ReNcell CX (cell line): Measurements from ENCODE around the gene GCH1.

DNA sequence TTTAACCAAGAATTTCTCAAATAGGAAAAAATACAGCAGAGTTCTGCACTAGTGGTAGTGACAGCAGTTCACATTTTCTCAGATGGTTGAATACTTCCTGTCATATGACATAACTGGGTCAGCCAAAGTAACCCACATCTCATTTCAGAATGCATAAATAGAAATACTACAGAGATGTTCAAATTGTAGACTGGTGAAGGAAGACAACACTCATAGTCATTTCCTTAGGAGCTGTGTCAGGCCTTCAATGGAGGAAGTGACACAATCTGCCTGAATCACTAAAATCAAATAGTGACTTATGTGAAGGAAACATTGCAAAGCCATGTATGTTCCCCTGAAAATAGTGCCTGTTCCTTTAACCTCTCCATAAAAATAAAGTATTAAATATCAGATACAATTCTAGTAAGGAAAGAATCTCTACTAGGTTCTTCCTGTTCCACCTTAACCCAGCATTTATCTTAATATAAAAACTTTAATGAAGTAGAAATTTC, 32.3 kb downstream of the FERMT2 start:
- PRO-cap: no peak

- PRO-cap: no peak
Observed at GRCh38 chr14:52919817-52920151, 31.1 kb downstream of the FERMT2 start.

DNA sequence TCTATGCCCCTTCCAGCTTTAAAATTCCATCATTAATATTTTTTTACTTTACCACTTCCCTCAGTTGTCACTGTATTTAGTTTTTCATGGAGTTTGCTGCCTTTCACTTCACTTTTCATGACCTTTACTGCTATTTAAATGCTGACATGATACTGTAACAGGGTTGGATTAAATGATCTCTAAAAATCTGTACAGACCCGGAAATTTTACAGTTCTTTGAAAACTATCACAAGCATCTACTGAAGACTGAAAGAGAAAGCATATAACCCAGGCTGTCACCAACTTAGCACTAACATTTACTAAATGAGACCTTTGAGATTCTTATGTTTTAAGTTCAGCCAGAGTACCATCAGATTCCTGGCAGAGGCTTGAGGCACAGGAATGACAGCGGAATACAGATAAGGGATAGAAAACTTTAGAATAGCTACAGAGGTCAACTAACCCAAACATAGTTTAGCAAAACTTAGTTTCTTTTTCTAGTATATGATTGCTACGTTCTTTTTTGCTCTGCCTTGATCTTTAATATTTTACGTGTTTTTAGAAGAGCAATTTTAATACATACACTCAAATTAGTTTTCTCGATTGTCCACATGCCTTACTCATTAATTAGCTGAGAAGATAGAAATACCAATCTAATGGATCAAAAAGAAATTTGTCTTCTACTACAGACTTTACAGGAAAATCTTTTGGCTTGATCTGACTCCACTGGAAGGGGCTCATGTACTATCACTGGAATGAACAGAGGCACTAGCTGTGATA, 91.7 kb upstream of the FERMT2 start:
- PRO-cap: no peak

DNA sequence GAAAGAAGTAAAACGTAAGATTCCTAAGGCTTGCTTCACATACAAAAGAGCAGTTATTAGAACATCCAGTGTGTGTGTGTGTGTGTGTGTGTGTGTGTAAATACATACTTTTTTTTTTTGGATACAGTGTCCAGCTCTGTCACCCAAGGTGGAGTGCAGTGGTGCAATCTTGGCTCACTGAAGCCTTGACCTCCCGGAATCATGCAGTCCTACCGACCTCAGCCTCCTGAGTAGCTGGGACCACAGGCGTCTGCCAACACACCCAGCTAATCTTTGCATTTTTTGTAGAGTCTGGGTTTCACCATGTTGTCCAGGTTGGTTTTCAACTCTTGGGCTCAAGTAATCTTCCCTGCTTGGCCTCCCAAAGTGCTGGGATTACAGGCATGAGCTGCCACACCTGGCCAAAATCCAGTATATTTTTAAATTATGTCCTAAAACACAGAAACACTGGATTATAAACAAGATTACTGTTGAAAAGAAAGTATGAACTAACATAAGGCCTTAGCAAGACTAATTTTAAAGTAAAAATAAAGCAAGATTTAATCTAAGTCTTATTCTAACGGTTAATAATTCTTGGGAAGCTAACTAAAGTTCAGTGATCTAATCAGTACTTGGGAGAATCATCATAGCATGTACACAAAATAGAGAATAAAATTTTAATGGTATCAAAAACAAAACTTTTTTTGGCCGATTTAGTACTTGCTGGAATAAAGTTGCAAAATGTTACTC, 92.6 kb upstream of the FERMT2 start:
- PRO-cap: no peak

DNA sequence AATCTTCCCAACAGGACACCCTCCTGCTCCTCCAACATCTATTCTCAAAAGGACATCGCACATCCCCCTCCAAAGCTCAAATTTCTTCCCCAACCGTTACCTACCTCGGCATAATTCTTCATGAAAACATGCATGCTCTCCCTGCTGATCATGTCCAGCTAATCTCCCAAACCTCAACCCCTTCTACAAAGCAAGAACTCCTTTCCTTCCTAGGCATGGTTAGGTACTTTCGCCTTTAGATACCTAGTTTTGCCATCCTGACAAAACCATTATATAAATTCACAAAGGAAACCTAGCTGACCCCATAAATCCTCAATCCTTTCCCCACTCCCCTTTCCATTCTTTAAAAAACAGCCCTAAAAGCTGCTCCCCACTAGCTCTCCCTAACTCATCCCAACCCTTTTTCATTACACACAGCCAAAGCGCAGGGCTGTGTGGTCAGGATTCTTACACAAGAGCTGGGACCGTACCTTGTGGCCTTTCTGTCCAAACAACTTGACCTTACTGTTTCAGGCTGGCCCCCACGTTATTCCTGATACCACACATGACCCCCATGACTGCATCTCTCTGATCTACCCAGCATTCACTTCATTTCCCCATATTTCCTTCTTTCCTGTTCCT, 21.2 kb downstream of the DDHD1 start:
- PRO-cap: no peak

- PRO-cap: no peak
Observed at GRCh38 chr14:53150054-53150765, 2.9 kb downstream of the DDHD1 start.

- PRO-cap: no peak
Observed at GRCh38 chr14:53151052-53151521, 2.0 kb downstream of the DDHD1 start.

GRCh38 chr14:53367787-53368254, 214.7 kb upstream of the DDHD1 start:
- PRO-cap: no peak

- PRO-cap: no peak
Observed at GRCh38 chr14:54426795-54427617, 14.2 kb downstream of the CNIH1 start.

- PRO-cap: no peak
Observed at GRCh38 chr14:54440066-54440804, 939 bp downstream of the CNIH1 start.

- PRO-cap: no peak
Observed at GRCh38 chr14:54443694-54444244, 2.6 kb upstream of the CNIH1 start.

- PRO-cap: no peak
Observed at GRCh38 chr14:54569860-54570804, 3.2 kb downstream of the SAMD4A start.

DNA sequence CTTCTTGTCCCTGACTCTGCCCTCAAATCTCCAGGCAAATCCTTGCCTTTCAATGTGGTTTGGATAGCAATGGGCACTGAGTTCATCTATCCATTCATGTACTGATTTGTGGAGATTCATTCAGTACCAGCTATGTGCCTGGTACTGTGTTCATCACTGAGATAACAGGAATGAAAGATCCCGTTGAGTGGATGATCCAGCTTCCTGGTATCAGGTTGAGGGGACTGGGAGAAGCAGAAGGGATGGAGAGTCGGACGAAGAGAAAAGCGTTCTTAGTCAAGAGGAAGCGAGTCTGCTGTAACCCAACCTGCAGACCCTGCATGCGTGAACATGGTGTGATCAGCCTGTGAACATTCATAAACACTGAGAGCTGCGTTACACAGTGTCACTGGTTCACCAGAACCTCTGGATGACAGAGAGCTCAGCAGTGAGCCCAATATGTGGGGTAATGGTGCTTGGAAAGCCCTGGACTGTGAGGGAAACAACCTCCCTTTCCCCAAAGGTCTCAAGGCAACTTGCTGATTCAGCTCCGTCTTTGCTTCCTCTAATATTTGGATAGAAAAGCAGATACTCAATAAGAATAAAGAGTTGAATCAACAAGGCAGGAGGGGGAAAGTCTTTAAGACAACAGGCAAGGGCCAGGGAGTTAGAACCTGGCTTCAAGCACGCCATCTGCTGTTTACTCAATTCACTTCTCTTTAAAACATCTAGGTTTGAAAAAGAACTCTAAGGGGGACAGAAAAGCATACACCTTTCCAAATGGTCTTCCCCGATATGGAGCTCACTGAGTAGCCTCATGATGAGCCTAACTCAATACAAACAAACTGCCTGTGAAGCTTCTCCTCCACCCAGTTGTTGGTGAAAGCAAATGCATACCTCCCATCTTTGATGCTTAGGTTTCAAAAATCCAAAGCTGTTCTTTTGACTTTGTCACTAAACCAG, 75.8 kb downstream of the SAMD4A start:
- PRO-cap: no peak

- PRO-cap: no peak
Observed at GRCh38 chr14:54669553-54670467, 102.9 kb downstream of the SAMD4A start.

DNA sequence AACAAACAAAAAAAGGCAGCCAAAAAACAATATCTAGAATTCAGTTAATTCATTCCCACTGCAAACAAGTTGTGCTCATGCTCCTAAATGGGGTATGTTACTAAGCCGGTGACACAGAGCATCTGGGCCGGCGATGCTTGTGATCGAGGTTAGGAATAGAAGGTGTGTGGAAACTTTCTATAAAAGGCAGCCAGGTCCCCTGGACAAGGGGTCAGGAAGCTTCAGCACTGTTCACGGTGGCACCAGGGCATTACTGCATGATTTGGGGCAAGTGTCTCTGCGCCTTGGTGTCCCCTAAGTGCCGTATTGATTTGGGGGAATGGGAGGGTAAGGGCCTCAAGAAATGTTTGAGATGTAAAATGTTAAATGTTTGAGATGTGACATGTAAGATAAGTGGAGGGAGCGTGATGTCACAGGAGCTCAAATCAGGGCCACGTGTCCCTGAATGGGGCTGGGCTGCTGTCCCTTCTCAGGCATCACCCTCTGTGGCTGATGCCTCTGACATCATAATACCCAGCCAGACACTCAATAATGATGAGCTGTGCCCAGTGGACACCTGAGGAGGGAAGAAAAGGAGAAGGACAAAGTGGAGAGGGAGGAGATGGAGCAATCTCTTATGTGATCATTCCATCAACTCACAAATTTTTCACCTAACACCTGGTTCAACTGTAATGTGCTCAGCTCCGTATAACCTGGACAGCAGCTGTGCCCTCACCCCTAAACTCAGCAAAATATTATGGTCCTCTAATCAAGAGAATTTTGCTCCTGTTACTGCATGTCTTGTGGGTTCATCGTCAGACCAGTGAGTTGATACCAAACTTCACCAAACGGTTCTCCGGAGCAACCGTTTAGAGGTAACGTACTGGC, 120.8 kb downstream of the SAMD4A start:
- PRO-cap: no peak

DNA sequence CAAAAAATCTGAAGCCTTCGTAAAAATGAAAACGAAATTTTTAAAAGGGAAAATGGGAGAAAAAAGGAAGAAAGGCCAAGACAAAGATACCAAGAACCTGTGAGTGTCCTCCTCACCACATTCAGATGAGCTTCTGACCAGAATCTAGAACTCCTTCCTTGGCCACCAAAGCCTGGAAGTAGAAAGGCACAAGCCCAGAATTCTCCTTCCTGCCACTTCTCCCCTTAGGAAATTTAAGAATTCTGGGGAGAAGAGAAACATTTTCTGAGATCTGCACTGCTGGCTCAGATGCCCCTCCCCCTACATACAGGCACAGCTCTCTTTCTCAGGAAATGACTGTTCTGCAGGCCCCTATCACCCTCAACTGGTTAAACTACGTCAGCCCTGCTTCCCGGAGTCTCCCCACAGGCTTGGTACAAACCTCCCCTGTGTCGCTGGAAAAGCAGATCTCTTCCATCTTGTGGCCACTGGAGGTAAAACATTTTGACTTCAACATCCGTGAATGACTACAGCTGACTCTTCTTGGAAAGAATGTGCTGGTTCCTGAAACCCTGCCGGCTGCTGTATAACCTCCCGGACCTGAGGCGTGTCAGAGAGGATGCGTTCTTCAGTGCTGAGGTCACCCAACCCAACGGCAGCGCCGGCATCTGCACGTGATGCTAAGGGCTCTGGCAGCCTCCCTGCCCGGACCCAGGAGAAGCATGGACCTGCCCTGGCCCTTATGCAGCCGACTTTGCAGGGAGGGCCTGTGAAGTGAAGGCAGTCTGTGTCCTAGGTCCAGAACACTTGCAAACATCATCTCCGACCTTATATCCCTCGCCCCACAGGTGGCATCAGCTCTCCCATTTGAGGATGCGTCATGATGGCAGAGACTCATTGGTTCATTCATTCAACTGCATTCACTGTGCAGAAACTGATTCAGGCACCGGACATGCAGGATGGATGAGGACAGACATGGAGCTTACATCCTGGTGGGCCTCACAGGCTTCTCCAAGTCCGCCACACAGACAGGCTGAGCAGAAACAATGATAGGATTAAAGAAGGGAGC, 129.4 kb downstream of the GCH1 start:
- PRO-cap: unidirectional peak, minus-strand start at position 360 of the sequence

DNA sequence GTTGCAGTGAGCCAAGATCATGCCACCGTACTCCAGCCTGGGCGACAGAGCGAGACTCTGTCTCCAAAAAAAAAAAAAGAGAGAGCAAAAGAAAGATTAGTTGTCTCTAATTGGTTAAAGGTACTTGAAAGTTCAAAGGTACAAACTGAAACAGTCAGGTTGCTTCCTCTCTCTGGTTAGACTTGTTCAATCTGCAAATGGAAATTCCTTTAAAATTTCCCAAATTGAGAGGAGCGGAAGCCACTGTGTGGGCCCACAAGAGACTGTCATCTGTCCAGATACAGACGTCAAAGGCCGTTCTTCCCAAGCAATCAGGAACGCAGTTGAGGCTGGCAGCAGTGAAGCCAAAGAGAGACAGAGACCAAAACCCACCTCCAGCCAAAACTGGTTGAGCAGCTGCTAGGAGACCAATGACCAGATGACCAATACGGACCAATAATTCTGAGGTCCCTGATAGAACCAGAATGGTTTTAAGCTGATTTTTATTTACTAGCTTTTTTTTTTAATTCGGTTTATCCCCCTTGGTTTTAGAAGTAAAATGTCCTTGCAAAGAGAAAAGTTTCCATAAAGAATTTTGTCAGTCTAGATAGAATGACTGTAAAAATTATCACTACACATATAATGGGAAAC, 63.5 kb downstream of the GCH1 start:
- PRO-cap: no peak

DNA sequence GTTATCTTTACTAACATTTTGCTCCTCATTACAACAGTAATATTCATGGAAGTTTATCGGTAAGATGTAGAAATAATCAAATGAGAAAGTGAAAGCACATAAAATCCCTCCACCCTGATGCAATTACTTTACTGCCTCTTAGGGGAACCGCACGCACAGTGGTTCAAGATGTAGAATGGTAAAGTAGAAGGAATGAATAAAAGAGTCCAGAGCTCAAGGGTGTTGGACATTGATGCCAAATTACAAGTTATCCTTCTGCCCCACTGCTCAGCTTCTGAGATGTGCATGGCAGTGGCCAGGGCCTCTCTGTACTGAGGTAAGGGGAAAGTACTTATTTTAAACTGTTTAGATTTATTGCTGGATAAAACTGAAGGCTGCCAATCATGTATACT, 20.6 kb downstream of the GCH1 start:
- PRO-cap: no peak

DNA sequence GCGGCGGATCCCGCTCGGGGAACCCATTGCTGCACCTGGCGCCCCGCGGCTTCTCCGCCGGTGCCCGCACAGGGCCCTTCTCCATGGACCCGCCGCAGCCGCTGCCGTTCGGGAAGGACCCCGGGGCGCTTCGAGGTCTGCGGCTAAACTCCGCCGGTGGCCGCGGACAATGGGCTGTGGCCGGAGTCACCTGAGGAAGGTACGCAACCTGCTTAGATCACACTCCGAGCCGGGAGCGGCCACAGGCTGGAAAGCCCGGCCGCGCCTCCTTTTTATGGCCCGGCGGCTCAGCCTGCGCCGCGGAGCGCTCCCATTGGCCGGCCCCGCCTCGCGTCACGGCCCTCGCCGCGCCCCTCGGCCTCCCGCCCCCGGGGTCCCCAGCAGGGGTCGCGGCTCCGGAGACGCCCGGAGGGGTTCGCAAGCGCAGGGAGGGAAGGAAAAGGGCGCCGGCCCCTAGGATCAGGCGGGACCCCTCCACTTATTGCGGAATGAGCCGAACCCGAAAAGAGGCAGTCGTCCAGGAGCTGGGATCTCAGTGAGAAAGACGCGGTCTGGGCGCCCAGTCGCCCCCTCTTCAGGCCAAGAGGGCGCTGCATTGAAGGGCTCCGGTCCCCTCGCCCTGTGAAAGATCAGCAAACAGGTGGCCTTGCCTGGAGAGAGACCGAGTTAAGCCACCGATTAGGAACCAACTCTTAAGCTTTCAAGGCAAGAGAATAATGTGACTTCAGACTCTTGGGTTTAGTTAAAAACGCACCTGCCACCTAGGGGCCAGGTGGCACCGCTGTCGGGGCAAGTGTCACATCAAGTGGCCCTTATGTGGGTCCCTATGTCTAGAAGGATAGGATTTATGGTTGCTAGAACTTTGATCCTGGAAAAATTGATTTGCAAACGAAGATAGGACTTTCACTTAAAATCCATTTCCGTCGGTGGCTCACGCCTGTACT, at the start of gene GCH1:
Gene GCH1 (minus strand): TSS at position 248 of the 944 bp plus-strand sequence.
- PRO-cap: bidirectional peak, plus-strand start at position 406 of the sequence, minus-strand start at position 205 of the sequence

GRCh38 chr14:55060622-55061249, 9.3 kb downstream of the MAPK1IP1L start:
- PRO-cap: no peak